Vagina (tissue), 1 donor: ENCODE results near the genes ARAP3, RNF14 and GNPDA1.

DNA sequence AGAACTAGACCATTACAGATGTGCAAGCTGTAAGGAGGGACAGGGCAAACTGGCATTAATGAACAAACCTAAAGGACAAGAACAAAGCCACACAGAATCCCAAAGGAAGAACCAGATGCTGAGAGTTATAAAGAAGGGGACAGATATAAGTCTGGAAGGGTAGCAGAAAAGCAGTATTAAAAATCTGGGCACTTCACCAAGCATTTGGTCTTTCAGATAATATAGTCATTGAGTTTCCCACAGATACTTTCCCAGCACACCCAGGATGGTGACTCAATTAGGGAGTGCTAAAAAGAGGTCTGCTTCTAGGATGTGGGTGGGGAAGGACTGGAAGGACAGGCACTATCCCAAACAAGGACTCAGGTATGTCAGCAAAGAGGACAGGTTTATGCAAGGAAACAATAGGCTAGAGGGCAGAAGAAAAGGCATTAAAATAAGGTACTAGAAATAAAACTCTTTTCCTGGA, 59.4 kb downstream of the DIAPH1 start:
- PRO-cap: no peak
- RAMPAGE, long total RNA: no peak

DNA sequence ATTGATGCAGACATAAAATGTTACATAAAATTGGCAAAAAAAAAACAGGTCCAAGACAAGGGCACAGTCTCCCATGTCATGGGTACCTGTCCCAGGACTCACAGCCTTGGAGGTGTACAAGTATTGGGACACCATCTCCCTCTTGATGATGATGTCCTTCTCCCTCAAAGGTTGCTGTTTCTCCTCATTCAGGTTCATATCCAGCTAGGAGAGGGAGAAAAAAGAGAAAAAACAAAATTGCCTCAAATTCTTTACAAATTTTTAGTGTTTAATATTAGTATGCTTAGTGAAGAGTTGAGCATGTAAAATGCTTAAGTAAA, 34.8 kb downstream of the DIAPH1 start:
- PRO-cap: no peak
- RAMPAGE, long total RNA: no peak

DNA sequence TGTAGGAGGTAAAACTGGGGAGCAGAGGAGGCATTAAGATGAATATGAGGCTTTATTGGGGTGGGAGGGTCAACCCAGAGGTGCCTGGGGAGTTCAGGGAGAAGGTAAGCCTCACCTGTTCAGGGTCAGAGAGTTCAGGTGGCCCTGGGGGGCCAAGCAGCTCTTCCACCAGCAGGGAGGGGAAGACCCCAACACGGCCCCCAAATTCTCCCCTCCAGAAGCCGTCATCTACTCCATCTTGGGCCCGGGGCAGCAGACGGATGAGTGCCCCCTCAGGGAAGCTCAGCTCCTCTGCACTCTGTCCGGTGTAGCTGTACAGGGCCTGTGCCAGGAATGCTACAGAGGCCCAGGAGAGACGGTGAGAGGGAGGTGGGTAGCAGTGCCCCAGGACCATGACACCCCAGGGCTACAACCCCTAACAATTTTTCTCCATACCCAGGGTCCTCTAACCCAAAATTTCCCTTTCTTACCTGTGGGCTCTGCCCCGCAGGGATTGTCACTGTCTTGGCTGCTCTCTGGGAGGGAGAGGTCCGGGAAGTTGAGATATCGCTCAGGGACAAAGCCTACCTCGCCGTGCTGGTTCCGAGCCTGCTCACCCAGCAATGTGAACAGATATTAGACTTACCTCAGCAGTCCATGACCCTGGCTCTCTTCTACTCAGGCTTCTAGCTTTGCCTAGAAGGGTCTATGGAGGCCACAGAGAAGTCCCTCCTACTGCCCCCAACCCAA, 7.0 kb downstream of the FCHSD1 start:
- PRO-cap: no peak
- RAMPAGE, long total RNA: no peak

GRCh38 chr5:141680760-141681600, 1.1 kb downstream of the ARAP3 start:
- PRO-cap: bidirectional peak, plus-strand start at chr5:141681136, minus-strand start at chr5:141680828
- RAMPAGE, long total RNA: no peak

GRCh38 chr5:141681643-141682760, at the start of gene ARAP3:
Gene ARAP3 (minus strand): TSS chr5:141682230.
- PRO-cap: bidirectional peak, plus-strand start at chr5:141682346, minus-strand start at chr5:141682226
- RAMPAGE, long total RNA: start-site peak on the minus strand at chr5:141682195-141682255, 137 reads

- PRO-cap: no peak
- RAMPAGE, long total RNA: no peak
These were observed 69.7 kb downstream of the PCDH1 start for GRCh38 chr5:141808433-141809046.

DNA sequence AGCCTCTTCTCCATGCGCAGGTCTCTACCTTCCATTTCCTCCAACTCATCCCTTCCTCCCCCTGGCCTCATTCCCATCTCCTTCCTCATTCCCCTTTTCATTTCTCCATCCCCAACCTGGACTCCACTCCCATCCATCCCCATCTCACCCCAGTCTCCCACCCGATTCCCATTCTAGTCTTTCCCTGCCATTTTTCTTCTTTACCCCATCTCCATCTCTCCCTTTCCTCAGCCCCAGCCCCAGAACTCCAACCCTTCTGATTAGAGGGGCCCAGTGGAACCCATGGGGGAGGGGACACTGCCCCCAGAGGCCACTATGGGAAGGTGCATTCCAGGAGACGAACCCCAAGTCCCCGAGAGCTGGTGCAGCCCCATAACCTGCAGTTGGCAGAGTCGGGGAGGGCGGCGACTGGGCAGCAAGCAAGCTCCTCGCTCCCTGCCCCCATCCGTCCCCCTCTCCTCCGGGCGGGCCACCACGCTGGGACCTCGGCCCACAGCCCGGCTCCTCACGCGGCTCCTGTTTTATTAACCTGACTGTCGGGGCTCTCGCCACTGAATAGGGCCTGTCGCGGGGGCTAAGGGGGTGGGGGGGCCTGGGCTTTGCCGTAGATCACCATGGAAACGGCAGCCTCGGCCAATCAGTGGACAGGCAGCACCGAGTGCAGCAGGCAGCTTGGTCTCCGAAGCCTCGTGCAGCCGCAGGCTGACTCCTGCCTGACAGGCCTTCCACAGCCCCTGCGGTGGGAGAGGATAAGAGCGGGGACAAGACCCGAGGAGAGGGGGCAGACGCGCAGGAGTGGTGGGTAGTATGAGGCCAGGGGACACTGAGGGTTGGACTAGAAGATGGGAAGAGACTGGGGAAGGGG, 66.6 kb downstream of the PCDH1 start:
- PRO-cap: no peak
- RAMPAGE, long total RNA: no peak

- PRO-cap: unidirectional peak, plus-strand start at chr5:141849167
- RAMPAGE, long total RNA: no peak
These were observed 29.3 kb downstream of the PCDH1 start for GRCh38 chr5:141848960-141849249.

DNA sequence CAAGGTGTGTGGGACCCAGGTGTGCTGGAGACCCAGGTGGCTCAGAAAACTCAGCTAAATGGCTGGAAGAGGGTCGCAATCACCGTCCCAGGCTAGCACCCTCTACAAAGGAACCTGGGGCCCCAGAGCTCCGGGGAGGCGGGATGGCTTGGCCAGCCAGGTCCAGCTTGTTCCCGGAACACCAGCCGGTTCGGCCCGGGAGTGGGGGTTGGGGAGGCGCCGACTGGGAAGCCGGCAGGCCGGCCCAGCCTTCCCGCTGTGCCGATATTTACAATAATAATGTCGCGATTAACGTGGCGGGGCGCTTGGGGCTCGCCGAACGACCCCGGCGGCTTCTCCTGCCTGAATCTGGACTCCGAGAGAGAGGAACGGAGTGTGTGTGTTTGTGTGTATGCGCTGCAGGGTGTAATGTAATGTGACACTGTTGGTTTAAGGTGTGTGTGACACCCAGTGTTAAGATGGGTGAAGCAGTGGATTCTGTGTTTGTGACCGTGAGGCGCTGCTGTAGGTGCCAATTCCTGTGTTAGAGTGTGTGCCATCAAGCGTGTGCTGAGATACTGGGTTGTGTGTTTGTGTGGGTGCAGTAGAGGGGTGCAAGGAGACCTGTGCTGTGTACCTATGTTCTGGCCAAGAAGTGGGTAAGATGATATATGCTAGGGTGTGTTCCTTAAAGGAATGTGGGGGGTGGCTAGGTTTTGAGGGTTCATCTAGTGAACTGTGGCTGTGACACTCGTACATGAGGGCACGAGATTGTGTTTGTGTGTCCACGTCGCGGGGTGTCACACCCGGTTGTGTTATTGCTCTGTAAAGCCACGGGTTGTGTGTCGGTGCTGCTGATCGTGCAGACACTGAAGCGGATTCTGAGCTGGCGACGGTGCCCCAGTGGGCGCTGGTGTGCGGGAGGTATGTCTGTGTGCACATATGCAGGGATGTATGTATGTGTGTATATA, 1.1 kb downstream of the PCDH1 start:
- PRO-cap: unidirectional peak, plus-strand start at position 201 of the sequence
- RAMPAGE, long total RNA: no peak

- PRO-cap: bidirectional peak, plus-strand start at chr5:141969105, minus-strand start at chr5:141969068; bidirectional peak, plus-strand start at chr5:141969442, minus-strand start at chr5:141969369
- RAMPAGE, long total RNA: start-site peak on the plus strand at chr5:141969104-141969167, 334 reads
These were observed at the start of gene RNF14 for GRCh38 chr5:141968559-141969756. Gene RNF14 (plus strand): TSS chr5:141969105.

DNA sequence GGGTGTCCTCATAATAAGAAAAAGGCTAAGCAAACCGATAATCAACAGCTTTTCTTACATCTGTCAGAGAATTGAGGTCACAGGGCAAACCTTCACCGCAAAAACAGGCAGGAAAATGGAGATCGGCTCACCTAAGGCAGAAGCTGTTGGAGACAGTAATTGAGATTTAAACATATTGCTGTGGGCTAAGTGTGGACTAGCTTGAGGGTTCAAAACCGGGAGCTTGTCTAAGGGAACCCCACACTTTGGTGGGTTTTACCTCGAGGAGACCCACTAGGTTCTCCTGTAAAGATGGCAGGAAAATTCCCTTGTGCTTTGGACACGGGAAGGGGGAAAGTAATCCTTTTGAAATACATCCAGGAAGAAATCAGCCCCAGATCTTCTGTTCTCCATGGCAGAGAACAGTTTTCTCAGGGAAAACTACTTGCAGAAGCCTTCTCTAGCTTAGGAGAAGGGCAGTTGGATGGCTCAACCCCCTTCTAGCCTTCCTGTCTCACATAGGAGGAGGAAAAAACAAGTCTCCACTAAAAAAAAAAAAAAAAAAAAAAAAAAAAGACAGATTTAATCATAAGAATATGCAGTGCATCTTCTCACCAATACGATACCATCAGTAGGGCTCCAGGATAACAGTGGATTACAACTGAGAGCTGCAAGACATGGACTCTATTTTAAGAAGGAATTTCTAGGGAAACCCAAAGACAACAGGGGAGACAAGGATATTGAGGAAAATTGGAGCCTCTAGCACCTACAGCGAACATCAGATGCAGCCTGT, 17.6 kb downstream of the GNPDA1 start:
- PRO-cap: no peak
- RAMPAGE, long total RNA: no peak

DNA sequence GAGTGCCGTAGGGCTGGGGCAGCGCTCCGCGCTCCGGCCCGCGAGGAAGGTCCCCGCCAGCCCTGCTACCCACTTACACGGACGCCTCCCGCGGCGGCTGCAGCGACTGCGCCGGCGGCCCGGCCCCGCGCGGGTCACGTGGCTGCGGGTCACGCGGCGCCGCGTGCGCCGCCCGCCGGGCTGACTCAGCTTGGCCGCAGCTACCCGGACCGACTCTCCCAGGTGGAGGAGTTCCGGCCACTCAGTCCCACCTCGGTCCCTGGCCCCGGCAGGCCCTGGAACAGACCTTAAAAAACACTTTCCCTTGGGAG, at the start of gene GNPDA1:
Gene GNPDA1, minus strand, starts transcription at position 110 of the 311 bp plus-strand sequence.
- PRO-cap: bidirectional peak, plus-strand start at position 212 of the sequence, minus-strand start at position 110 of the sequence
- RAMPAGE, long total RNA: start-site peak on the minus strand centred at position 94 of the sequence, 9 bp wide, 16 reads

- PRO-cap: unidirectional peak, plus-strand start at chr5:142016053
- RAMPAGE, long total RNA: no peak
These were observed 3.2 kb upstream of the GNPDA1 start for GRCh38 chr5:142015714-142016691.

GRCh38 chr5:142095395-142096218, 13.0 kb upstream of the NDFIP1 start:
- PRO-cap: no peak
- RAMPAGE, long total RNA: no peak

DNA sequence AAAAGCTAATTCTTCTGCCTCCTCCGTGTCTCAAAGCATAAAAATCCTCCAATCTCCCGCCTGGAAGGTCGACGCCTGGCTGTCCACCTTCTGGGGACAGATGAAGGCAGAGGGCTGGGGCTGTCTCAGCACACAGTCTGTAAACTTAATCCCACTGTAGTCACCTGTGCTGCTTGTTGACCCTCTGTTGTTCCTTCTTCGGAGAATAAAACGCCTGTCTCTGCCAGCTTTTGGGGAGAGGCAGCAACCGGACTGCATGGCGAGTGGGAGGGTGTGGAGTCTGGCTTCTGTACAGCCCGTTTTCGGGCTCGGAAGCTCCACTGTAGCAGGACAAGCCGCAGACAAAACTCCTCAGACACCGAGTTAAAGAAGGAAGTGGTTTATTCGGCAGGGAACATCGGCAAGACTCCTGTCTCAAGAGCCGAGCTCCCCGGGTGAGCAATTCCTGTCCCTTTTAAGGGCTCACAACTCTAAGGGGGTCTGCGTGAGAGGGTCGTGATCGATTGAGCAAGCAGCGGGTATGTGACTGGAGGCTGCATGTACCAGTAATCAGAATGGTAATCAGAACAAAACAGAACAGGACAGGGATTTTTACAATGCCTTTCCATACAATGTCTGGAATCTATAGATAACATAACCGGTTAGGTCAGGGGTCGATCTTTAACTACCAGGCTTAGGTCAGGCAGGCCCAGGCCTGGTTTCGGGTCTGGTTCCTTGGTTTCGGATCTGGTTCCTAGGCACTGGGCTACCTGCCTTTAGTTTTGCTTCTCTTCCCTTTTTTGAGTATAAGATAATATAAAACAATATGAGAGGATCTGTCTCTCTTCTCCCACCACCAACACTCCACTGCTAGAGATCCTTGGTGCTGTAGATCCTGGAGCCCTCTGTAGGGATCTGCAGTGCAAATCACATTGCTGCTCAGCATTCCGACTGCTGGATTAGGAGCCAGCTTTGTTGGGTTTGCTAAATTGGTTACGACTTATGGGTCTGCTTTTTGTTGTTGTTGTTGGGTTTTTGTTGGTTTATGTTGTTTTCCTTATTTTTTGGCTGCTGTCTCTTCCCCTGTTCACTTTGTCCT, 88.3 kb downstream of the SPRY4 start:
- PRO-cap: no peak
- RAMPAGE, long total RNA: no peak

- PRO-cap: no peak
- RAMPAGE, long total RNA: no peak
These were observed 75.8 kb downstream of the SPRY4 start for GRCh38 chr5:142248862-142249661.

DNA sequence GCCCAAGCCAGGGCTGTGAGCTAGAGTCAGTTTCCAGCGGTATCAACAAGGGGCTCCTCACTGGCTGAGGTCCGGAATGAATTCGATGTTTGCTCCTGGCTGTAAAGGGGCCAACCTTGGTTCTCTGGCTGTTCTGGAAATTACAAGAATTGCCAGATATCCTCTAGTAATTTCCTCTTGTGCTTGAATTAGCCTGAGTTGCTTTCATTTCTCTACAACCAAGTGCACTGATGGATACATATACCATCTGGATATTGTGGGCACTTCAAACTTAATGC, 129.2 kb upstream of the SPRY4 start:
- PRO-cap: no peak
- RAMPAGE, long total RNA: no peak

DNA sequence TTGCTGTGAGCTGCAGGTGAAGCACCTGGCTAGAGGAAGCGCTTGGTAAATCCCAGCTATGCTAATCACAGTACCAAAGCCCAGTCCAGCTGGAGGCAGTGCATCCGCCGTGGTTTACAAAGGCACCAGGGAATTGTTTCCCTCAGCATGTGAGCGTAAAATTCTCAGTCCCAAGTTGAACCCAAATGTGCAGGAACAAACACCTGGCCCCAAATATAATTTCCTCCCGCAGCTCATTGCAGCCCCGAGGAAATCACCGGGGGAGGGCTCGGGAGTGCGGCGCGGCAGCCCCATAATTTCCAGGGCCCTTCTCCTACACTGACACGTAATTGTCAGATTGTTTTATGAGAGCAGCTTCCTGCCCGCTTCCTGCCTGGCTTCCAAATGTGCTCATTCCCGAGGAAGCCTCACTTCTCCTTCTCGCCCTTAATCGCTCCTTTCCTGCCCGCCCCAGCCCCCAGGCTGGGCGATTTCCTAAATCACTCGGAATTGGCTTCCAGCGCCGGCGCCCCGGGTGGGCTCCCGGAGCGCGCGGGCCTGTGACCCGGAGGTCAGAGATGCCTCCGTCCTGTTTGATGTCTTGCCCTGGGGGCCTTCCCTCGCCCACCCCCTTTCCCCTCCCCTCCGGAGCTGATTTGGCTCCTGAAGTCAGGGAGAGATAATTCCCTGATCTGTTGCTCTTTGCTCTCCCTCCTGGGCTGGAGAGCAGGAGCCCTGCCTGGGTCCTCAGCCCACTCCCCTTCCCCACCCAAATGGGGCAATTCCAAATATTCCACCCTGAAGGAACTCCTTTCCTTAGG, 134.3 kb downstream of the FGF1 start:
- PRO-cap: no peak
- RAMPAGE, long total RNA: no peak

DNA sequence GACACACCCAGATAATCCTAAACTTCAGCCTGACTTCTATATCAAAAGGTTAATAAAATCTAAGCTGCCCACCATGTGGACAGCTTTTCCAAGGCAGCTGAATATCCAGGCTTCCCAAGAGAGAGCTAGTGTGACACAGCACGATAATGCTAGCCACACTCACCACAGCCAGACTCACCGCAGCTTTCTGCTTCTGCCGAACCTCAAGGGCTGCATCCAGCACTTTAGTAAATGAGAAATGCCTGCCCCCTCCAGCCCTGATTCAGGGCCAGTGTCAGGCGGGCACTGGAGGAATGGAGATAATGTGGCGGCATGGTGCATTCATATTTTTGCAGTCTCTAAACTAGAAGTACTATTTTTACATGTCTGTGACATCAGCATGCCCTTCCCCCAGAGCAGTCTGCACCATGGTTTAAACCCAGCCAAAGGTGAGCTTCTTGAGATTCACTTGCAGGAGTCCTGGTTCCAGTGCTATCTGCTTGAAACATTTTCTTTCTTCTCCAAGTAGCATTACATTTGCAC, 493 bp downstream of the FGF1 start:
- PRO-cap: no peak
- RAMPAGE, long total RNA: no peak

- PRO-cap: no peak
- RAMPAGE, long total RNA: no peak
These were observed 13.1 kb upstream of the FGF1 start for GRCh38 chr5:142698988-142699312.